ENCODE data around the genes DHFR and VCAN.

- PRO-cap, result no peak
Measured at GRCh38 chr5:80184177-80184913, 71.5 kb downstream of the SERINC5 start.

- PRO-cap, result no peak
Measured at GRCh38 chr5:80189641-80190362, 66.0 kb downstream of the SERINC5 start.

GRCh38 chr5:80654865-80655432, at the start of gene DHFR:
TSS of gene DHFR (minus strand) at chr5:80654983.
- PRO-cap, result bidirectional peak, plus-strand start at chr5:80655152, minus-strand start at chr5:80654961

GRCh38 chr5:80816003-80816751, 144.0 kb upstream of the RASGRF2 start:
- PRO-cap, result no peak

DNA sequence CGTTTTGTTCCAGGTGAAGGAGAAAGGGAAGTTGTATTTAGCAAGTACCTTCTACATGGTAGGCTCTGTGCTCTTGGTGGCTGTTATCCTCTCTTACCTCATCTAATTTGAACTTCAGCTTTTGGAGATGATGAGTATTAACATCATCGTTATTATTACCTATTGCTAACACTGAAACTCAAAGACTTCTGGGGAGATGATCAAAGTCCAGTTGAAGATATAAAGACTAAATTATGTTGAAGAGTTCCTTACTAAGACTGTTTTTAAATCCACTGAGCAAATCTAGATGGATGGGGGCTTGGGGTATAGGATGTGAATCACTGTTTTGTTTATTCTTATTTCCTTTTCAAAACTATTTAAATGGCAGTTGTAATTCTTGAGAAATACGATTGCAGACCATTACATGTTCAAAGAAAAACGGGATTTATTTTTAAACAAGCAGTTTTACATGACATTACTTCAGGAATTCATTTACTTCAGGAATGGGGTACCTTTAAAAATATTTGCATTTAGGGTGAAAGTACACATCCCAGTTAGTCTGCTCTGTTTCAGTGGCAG, 4.3 kb downstream of the RASGRF2 start:
- PRO-cap, result unidirectional peak, minus-strand start at position 265 of the sequence

DNA sequence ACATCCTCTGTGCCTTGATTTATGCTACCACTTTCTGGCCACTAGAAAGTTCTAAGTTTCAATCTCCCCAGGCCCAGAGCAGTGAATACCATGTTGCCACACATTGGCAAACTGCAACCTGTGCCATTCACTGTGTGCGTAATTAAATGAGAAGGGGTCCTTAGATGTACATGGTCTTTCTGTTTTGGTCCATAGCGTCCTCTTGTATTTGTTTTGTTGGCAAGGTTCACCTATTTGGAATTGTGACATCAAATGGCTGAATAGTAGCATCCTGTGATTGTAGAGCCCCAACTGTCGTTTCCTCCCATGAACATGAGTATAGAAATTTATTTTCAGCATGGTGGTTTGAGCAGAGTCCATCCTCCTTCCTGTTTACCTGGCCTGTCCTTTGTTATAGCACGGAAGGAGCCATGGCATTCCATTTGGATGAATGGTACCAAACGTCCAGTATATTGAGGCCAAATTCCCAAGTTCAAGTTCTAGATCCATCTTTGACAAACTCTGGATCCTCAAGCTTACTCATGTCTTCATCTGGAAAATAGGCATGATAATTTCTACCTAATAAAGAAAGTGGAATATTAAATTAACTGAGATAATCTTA, 16.7 kb downstream of the RASGRF2 start:
- PRO-cap, result unidirectional peak, minus-strand start at position 181 of the sequence; unidirectional peak, minus-strand start at position 293 of the sequence

GRCh38 chr5:80987127-80987860, 27.1 kb downstream of the RASGRF2 start:
- PRO-cap, result unidirectional peak, plus-strand start at chr5:80987587

DNA sequence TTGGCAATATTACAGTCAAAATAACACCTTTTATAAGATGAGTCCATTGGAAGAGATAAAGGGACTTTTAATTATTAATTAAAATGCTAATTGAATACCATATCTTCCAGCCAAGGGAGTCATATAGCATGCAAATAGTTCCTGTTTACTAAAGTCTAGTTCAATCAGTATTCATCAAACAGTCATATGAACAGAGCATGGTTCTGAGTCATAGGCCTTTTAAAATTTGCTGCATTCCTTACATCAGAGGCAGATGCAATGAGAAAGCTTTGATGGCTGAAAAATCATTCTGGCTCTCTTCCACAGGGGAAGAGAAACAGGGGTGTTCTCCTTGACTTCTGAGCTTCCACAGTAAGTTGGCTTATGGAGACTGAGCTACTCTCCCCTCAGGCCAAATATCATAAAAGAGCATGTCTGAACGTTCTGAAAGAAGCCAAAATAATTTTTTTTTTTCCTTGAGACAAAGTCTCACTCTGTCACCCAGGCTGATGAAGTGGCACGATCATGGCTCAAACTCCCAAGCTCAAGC, 32.6 kb upstream of the ZCCHC9 start:
- PRO-cap, result no peak

GRCh38 chr5:81300724-81301167, 641 bp upstream of the ZCCHC9 start:
- PRO-cap, result no peak

- PRO-cap, result no peak
Measured at GRCh38 chr5:81602462-81603340, 148.2 kb downstream of the SSBP2 start.

GRCh38 chr5:81696250-81696940, 54.5 kb downstream of the SSBP2 start:
- PRO-cap, result no peak

GRCh38 chr5:81723861-81724165, 27.1 kb downstream of the SSBP2 start:
- PRO-cap, result no peak

DNA sequence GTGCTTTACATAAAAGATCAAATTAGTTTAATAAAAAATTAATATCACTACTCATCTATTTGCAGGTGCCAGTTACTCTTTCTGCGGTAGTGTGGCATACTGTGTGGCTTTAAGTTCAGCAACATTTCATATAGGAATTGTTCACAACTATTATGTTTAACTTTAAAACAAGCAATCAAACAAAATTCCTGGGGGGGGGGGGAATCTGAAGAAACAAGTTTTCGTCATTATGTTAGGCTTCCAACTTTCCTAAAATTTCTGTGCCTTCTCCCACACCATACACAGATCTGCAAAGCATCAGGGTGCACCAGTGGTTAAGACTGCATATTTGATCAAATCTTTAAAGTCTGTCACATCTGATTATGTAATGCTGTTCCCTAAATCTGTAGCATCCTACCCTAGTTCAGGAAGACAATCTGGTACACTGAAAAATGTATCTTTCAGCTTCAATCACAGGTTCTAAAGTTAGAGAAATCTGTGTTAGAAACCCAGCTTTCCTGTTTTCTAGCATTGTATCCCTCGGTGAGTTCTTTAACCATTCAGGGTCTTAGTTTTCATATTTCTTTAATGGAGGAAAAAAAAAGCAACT, 4.0 kb downstream of the SSBP2 start:
- PRO-cap, result no peak

DNA sequence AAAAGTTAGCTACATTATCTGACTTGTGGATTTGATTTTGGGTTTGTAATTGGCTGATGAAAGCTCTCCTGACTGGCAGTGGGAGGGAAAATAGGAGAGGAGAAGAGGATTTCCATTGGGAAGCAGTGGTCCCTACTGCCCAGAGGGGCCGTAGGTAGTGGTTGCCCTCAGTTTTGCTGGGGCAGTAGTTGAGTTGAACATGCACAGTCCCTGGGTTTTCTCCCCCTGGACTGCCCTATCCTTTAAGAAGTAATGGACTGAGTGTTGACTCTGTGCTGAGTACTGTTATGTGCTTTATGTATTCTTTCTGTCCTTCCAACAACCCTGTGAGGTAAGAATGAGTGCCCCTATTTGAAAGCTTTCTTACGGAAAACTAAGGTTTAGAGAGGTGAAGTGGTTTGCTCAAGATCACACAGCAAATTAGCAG, 111.2 kb upstream of the RPS23 start:
- PRO-cap, result no peak

GRCh38 chr5:83471252-83472136, at the start of gene VCAN:
TSS of gene VCAN (plus strand) at chr5:83471744.
- PRO-cap, result bidirectional peak, plus-strand start at chr5:83471746, minus-strand start at chr5:83471608

DNA sequence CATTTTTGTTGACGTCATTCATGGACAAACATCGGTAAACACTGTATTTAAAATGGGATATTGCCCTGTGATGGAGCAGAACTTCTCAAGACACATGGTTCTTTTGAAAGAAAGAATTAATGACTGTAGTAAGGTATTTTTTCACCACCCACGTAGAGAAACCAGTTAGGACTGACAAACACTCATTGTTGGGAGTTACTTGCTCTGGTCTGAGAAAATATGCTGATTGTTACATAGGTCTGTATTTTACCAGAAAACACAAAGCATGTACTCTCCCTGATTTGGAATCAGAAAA, 4.7 kb downstream of the VCAN start:
- PRO-cap, result no peak

DNA sequence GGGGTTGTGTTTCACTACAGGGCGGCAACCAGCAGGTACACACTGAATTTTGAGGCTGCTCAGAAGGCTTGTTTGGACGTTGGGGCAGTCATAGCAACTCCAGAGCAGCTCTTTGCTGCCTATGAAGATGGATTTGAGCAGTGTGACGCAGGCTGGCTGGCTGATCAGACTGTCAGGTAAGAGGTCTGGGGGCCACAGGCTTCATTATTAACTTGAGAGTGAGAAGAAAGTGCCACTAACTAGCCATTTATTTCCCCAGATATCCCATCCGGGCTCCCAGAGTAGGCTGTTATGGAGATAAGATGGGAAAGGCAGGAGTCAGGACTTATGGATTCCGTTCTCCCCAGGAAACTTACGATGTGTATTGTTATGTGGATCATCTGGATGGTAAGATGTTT, 22.0 kb downstream of the VCAN start:
- PRO-cap, result no peak

- PRO-cap, result no peak
Measured at GRCh38 chr5:83538275-83539590, 67.2 kb downstream of the VCAN start.

GRCh38 chr5:83579865-83580699, 108.5 kb downstream of the VCAN start:
- PRO-cap, result no peak

GRCh38 chr5:85638348-85639040, 979.2 kb upstream of the COX7C start:
- PRO-cap, result no peak

All from bronchial lymph node (tissue), 1 donor.